ENCODE data around the genes ERVW-1 and CALCR.

DNA sequence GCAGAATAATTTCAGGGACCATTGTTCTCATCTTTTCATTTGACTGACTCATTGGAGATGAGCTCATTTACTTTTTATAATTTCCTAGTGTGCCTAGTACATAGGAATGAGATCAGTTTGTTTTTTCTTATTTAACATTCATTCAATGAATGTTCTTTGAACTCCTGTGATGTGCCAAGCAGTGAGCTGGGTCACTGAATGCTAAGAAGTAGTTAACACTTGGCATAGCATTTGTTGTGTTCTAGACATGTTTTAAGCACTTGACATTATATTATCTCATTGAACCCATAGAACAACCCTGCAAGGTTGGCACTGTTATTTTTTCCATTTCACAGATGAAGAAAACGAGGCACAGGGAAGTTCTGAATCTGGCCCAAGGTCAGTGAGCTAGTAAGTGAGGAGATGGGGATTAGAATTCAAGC, 8.4 kb downstream of the CLDN12 start:
- PRO-cap: bidirectional peak, plus-strand start at position 141 of the sequence, minus-strand start outside the sequence
CAGE:
- cytosol, long polyA plus RNA: no peak
- long polyA plus RNA: no peak
- nucleus, long polyA plus RNA: no peak

GRCh38 chr7:90412541-90413424, 9.5 kb downstream of the CLDN12 start:
- PRO-cap: no peak
CAGE:
- cytosol, long polyA plus RNA: no peak
- long polyA plus RNA: no peak
- nucleus, long polyA plus RNA: no peak

DNA sequence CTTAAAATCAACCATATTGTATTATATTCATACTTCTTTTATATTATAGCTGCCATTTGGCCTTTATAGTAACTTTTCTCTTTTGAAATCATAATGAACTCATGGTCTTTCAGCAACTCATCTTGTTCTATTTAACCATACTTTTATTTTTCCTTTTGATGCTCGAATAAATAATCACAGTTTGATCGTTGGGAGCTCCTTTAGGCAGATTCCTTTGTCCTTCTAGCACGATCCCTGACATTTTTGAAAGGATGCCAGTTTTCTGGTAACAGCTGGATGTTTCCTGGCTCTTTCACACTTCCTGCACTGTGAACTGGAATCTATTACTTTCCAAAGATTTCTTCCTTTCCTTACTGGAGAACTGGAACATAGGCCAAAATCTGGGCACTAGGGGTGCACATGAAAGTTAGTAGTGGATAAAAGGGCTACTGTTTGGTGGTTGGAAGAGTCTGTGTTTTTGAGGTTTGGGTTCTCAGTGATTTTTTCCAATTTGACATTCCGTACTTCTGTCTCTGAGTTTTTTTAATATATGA, 125.2 kb downstream of the CDK14 start:
- PRO-cap: no peak
CAGE:
- cytosol, long polyA plus RNA: no peak
- long polyA plus RNA: no peak
- nucleus, long polyA plus RNA: no peak

DNA sequence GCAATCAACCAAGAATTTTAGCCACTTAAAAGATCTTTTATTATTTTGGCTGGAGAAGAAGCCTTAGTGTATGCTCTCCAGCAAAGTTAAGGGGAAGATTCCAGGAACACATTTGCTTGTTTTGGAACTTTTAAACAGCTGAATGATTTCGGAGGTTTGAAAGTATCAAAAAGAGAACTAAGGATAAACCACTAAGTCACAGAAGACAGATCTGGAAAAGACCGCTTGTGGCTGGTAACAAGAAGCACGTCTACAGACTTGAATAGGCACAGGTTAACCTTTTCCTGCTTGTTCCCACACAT, 182.1 kb upstream of the FZD1 start:
- PRO-cap: no peak
CAGE:
- cytosol, long polyA plus RNA: no peak
- long polyA plus RNA: no peak
- nucleus, long polyA plus RNA: no peak

DNA sequence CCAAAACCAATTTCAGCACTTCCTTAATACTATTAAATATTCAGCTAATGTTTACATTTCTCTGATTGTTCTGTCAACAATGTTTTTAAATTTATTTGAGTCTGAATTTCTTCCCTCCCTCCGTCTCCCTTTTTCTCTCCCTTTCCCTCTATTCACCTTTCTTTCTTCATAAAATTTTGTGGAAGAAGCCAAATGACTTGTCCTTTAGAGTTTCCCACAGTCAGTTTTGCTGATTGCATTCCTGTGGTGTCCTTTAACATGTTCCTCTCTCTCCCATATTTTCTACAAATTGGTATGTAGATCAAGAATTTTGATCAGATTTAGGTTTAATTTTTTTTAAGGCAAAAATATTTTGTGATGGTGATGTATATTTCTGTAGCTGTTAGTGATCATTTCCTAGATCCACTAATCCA, 83.1 kb upstream of the FZD1 start:
- PRO-cap: no peak
CAGE:
- cytosol, long polyA plus RNA: no peak
- long polyA plus RNA: no peak
- nucleus, long polyA plus RNA: no peak

GRCh38 chr7:91263660-91264077, 564 bp upstream of the FZD1 start:
- PRO-cap: no peak
CAGE:
- cytosol, long polyA plus RNA: no peak
- long polyA plus RNA: no peak
- nucleus, long polyA plus RNA: no peak

DNA sequence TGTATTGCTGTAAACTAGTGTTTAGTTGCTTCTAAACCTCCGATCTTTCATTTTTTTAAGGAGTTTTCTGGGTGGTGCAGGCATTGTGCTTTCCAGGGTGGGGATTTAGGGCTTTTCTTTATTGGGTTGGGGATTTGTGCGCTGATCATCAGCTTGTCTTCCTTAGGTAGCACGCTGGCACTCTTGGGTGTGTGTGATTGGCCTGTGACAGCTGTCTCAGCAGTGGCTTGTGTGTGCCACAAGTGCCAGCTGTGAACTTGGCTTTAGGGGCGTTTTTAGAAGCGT, 700 bp downstream of the AKAP9 start:
- PRO-cap: no peak
CAGE:
- cytosol, long polyA plus RNA: no peak
- long polyA plus RNA: no peak
- nucleus, long polyA plus RNA: no peak

DNA sequence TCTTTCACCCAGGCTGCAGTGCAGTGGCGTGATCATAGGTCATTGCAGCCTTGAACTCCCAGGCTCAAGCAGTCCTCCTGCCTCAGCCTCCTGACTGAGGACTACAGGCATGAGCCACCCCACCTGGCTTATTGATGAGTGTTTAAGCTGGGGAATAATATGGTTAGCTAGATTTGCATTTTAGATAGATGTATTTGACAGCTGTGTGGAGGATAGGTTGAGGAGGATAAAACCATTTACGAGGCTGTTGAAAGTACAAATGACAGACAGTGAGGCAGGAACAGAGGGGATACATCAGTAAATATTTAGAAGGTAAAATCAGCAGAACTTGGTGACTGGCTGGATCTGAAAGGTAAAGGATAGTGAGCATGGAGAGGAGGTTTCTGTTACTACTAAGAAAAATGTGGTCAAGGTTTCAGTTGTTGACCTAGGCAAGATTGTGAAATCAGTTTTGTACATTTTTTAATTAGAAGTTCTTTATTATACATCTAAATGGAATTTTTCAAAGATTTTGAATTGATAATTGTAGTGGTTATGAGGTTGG, 12.3 kb downstream of the AKAP9 start:
- PRO-cap: no peak
CAGE:
- cytosol, long polyA plus RNA: no peak
- long polyA plus RNA: no peak
- nucleus, long polyA plus RNA: no peak

DNA sequence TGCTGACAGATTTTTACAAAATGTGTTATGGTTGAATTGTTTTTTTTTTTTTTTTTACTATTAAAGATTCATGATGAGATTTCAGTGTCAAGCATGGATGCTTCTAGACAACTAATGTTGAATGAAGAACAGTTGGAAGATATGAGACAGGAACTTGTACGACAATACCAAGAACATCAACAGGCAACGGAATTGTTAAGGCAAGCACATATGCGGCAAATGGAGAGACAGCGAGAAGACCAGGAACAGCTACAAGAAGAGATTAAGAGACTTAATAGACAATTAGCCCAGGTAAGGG, 93.7 kb downstream of the CYP51A1 start:
- PRO-cap: no peak
CAGE:
- cytosol, long polyA plus RNA: no peak
- long polyA plus RNA: no peak
- nucleus, long polyA plus RNA: no peak

DNA sequence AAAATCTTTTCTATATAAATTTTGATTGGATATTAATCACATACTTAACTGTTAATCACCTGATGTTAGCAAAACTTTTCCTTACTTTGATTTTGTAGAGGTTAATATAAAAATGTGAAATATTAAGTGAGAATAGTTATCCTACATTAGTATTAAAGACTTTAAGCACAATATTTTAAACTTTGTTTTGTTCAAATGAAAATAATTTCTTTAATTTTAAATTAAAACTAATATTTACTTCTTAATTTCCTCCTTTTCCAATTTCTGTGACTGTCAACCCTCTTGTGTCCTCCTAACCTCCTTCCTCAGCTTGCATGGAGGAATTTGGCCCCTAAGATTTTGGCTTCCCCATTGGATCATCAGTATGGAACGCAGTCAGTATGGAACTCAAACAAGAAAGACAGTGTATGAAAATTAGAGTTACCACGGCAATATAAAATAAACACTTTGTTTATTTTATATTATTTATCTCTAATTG, 91.3 kb downstream of the CYP51A1 start:
- PRO-cap: no peak
CAGE:
- cytosol, long polyA plus RNA: no peak
- long polyA plus RNA: no peak
- nucleus, long polyA plus RNA: no peak

DNA sequence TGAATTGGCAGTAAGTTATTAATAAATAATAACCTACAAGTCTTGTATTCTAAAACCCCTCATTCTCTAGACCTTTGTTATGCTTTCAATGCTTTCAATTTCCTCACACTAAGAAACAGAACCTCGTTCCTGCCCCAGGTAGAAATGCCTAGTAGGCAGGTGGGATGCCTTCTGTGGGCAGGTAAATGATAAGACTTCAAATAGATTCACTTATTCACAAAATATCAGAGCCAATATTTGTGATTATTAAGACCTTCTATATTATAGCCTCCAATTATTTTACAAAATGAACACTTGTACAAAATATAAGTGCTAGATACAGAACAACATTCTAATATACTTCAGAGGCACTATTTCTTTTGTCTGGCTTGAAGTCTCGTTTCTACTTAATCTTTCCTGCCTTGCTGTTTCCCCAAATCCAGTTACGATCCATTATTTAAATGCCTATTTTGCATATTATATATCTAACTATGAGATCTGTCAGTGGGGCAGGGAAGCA, 7.4 kb downstream of the KRIT1 start:
- PRO-cap: no peak
CAGE:
- cytosol, long polyA plus RNA: no peak
- long polyA plus RNA: no peak
- nucleus, long polyA plus RNA: no peak

DNA sequence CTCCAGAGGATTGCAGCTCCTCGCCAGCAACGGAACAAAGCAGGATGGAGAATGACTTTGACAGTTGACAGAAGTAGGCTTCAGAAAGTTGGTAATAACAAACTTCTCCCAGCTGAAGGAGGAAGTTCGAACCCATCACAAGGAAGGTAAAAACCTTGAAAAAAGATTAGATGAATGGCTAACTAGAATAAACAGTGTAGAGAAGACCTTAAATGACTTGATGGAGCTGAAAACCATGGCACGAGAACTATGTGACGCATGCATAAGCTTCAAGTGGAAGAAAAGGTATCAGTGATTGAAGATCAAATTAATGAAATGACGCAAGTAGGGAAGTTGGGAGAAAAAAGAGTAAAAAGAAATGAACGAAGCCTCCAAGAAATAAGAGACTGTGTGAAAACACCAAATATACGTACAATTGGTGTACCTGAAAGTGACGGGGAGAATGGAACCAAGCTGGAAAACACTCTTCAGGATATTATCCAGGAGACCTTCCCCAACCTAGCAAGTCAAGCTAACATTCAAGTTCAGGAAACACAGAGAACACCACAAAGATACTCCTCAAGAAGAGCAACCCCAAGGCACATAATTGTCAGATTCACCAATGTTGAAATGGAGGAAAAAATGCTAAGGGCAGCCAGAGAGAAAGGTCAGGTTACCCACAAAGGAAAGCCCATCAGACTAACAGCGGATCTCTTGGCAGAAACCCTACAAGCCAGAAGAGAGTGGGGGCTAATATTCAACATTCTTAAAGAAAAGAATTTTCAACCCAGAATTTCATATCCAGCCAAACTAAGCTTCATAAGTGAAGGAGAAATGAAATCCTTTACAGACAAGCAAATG, 66.2 kb upstream of the GATAD1 start:
- PRO-cap: no peak
CAGE:
- cytosol, long polyA plus RNA: no peak
- long polyA plus RNA: no peak
- nucleus, long polyA plus RNA: no peak

- PRO-cap: no peak
CAGE:
- cytosol, long polyA plus RNA: no peak
- long polyA plus RNA: no peak
- nucleus, long polyA plus RNA: no peak
Measured at GRCh38 chr7:92477893-92478180, at the start of gene ERVW-1. Gene ERVW-1 (minus strand): TSS chr7:92477946.

GRCh38 chr7:92539164-92540290, 10.9 kb downstream of the RBM48 start:
- PRO-cap: no peak
CAGE:
- cytosol, long polyA plus RNA: no peak
- long polyA plus RNA: no peak
- nucleus, long polyA plus RNA: no peak

GRCh38 chr7:92612277-92612687, 22.1 kb upstream of the FAM133B start:
- PRO-cap: no peak
CAGE:
- cytosol, long polyA plus RNA: no peak
- long polyA plus RNA: no peak
- nucleus, long polyA plus RNA: no peak

DNA sequence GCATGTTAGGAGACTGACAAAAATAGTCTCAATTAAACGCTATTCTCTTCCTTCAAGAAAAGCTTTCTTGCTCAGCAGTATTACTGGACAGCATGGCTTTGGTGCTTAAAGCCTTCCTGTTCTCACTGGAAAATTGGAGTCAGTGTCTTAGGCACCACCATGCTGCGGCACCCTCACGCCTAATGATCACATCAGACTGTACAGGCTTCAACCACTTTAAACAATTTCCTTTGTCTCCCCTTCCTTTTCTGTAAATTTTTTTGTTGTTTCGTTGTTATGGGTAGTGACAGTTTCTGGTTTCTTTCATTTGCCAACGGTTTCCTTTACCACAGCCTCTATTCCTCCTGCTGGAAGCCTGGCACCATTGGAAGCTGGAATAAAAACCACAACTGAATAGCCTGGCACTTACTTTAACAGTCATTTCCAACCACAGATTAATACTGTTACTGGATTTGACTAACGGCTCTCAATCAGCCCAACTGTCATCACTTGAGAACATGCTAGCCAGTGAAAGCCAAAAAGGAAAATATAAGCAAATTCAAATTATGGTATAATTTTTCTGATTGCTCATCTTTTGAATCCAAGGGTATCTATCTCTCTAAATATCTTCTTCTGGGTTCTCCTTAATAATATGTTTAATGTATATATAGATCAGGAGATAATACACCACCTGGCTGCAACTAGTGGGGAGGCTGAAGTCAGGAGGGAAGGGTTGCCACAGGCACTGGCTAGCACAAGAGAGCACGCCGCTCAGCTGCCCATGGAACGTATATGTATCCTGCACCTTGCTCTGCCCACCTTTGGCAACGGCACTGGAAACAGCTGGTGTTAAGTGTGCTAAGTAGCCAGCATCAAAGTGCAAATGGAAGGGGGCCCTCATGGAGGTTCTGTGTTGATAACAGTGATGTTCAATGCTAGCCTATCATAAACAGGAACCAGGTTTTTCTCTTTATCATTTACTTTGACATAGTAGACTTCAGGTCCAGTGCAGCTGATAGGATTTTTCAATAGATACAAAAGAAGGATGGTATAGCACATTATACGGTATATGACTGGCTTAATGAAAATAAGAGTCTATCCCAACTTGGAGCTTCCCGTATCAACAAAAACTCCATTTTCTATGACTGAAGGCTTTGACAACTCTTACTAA, 49.6 kb upstream of the FAM133B start:
- PRO-cap: no peak
CAGE:
- cytosol, long polyA plus RNA: no peak
- long polyA plus RNA: no peak
- nucleus, long polyA plus RNA: no peak

DNA sequence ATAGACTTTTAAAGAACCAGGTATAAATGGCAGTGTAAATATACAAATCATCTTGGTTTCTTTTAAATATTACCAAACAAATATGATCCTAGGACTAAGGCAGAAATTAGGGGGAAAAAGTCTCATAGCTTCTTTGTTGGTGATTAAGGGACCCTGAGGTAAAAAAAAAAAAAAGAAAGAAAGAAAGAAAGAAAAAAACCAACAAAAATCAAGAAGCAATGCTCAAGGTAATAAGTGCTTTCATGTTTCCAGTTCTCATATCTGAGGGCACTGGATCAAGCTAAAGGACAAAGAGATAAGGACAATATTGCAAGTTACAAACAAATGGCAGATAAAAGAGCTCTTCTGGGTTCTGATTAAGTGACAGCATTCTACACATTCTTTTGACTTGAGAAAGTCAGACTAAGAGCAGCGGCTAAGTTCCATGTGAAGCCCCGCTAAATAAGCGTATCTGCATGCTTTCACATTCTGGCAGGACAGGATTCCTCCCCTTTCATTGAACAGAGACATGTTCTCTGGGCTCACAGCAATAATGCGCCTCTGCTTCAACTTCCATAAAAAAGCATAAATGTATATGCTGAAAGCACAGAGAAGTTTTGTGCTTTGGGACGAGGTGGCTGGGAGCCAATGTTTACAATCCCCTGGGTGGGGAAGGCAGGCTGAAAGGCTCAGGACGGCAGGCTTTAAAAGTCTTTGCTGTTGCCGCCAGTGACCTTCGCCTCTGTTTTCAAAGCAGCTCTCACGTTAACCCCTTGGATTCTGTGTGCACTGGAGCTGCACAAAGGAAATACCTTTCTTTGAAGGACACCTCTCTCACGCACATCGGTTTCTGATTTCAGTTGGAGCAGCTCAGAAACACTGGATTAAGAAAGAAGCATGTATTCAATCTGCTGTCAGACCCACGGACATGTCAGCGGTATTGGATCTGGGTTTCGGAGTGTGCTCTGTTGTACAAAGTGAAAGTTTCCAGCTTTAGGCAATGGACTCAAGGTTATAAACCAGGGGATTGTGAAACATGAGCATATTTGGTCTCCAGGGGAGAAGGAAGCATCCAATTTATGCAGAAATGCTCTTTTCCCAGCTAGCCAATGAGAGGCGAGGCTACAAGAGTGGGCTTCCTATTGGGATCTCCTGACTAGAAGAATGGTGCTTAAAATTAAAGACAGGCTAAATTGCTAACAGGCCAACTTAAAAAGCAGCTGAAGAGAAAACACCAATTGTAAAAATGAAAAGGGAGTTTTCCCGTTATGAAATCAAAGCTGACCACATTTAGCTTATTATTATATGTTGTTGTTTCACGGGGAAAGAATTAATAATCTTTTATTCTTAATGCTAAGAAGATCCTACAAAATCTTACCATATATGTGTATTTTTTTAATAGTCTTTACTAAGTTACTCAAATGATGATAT, 105.4 kb upstream of the FAM133B start:
- PRO-cap: no peak
CAGE:
- cytosol, long polyA plus RNA: no peak
- long polyA plus RNA: no peak
- nucleus, long polyA plus RNA: no peak

DNA sequence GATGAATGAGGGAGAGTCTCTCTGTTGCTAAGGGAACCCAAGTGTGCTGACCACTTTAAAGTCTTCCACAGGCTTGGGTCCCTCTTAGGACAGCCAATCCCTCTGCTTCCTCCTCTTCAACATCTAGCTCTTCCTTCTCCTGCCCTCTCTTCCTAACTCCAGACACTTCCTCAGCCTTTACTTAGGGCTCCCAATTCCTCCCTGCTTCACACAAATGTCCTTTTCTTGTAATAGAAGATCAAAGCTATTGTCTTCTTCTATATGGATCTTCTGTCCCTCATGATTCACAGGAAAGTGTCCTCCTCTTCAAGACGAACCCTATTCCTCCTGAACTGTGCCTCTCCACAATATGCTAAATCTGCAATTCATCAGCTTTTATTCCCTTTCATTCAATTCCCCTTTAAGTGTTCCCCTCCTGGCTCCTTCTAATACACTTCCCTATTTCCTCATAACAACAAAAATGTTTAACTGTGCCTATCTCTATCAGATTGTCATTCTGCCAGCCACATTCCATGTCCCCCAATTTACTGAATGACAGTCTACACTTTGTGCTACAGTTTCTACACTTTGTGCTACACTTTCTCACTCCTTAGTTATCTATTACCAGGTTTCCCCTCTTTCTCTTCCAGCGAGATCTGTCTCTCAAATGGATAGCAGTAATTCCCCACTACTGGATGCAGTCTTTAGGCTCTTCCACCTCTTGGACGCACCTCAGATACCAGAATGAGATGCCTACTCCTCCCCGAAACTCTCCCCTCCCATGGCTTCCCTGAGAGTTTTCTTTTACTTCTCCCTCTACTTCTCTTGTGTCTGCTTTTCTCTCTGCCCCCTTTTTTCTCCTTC, 37.5 kb downstream of the CDK6 start:
- PRO-cap: no peak
CAGE:
- cytosol, long polyA plus RNA: no peak
- long polyA plus RNA: no peak
- nucleus, long polyA plus RNA: no peak

GRCh38 chr7:92809417-92810168, 26.8 kb downstream of the CDK6 start:
- PRO-cap: no peak
CAGE:
- cytosol, long polyA plus RNA: no peak
- long polyA plus RNA: no peak
- nucleus, long polyA plus RNA: no peak

- PRO-cap: no peak
CAGE:
- cytosol, long polyA plus RNA: no peak
- long polyA plus RNA: no peak
- nucleus, long polyA plus RNA: no peak
Measured at GRCh38 chr7:93574623-93575009, at the start of gene CALCR. Gene CALCR (minus strand): TSS chr7:93574724.

Measured in A549 (cell line).